Metastatic Liver Carcinoma in the Lung (tissue), 2 donors: Measurements from ENCODE around the gene EXOC6.

- PRO-cap, 2 experiments, result no peak in any of the 2 experiments
These were observed 56.1 kb upstream of the TNKS2 start for GRCh38 chr10:91742116-91742585.

GRCh38 chr10:92045715-92046359, 122.3 kb downstream of the BTAF1 start:
- PRO-cap, 2 experiments, result no peak in any of the 2 experiments

DNA sequence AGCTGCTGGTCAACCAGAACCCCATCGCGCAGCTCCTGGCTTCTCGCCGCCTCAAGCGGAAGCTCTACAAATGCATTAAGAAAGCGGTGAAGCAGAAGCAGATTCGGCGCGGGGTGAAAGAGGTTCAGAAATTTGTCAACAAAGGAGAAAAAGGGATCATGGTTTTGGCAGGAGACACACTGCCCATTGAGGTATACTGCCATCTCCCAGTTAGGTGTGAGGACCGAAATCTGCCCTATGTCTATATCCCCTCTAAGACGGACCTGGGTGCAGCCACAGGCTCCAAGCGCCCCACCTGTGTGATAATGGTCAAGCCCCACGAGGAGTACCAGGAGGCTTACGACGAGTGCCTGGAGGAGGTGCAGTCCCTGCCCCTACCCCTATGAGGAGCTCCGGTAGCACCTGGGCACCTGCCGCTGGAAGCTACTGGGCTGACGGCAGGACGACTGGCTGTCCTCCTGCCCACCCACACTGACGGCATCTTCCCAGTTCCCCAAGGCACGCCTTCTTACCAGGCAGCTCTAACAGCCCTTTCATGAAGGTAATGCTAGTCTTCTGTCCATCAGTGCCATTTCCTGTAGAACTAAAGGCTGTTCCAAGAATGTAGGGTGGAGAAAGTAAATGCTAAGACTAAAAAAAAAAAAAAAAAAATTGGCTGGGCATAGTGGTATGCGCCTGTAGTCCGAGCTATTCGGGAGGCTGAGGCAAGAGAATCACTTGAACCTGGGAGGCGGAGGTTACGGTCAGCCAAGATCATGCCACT, 74.3 kb downstream of the CPEB3 start:
- PRO-cap, 2 experiments, result no peak in any of the 2 experiments

DNA sequence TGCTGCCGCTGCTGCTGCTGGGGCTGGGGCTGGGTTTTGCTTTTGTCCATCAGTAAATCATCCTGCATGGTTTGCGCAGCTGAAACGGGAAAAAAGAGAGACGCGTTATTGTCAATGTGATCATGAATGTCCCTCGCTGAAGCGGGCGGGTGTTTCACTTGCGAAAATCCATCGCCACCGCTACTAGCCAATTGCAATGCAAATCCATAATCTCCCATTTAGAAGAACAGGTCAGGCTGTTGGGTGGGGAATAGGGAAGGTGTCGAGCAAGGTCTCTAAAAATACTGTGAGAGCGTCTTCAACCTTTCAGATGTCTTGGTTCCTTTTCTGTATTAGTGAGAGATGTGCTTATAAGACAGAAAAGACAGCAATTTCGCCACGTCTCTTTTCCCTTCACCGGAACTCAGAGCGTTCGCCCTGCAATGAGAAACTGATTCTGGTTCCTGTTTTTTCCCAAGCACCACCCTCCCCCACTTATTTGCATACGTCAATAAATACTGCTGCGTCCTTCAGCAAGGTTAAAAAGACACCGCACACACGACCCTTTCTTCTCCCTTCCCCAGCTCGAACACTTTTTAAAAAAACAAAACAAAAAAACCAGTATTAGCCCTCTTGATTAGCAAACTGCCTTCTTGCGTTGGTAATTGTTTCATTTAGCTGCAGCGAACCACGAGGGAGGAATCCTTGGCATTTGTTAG, 50.4 kb downstream of the CPEB3 start:
- PRO-cap, 2 experiments, result peak in 2 of 2 experiments; most common plus-strand start position 521 of the sequence (in 2); most common minus-strand start position 128 of the sequence (in 1)

DNA sequence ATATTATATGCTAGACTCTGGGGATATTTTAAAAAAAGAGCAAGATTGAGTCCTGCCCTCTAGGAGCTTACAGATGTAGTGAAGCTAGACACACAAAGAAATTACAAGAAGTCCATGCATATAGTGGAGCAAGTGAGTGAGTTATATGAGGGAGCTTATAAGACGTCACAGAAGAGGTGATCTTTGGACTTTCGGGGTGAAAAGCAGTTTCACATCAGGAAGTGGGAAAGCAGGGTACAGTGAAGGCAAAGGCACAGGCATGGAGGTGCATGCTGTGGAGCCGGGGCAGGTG, 38.5 kb upstream of the EXOC6 start:
- PRO-cap, 2 experiments, result no peak in any of the 2 experiments

GRCh38 chr10:92848150-92848641, at the start of gene EXOC6:
Gene EXOC6, plus strand, starts transcription at chr10:92848520.
- PRO-cap, 2 experiments, result peak in 2 of 2 experiments; most common plus-strand start chr10:92848520 (in 2); most common minus-strand start chr10:92848356 (in 1)

- PRO-cap, 2 experiments, result no peak in any of the 2 experiments
These were observed 1.3 kb downstream of the EXOC6 start for GRCh38 chr10:92849715-92849978.

DNA sequence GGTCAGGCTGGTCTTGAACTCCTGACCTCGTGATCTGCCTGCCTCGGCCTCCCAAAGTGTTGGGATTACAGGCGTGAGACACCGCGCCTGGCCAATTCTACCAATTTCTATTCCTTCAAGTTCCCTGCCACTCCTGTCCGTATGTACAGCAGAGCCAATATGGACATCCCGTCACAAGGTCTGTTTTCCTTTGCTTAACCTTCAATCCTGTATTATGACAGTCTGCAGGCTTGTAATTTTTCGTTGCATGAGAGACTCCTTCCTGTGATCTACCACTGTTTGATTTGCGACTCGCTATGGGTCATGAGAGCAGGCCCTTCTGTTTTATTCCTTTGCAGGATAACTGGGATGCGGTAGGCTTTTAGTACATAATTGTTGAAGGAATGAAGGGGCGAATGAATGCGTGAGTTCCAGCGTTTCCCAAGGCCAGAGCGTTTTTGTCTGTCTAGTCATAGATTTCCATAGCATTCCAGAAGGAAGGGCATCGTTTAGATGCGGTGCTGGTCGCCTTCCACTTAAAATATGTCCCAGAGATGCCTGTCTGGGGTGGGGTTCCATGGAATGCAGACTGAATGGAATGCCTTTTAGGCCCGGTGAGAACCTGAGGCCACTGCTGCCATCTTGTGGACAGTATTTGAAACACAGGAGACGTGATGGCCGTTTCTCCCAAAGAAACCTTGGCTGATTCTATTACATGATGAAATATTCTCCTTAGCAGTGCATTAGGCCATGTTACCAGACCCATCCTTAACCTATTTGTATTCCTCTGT, 193.3 kb downstream of the MYOF start:
- PRO-cap, 2 experiments, result no peak in any of the 2 experiments

- PRO-cap, 2 experiments, result no peak in any of the 2 experiments
These were observed 118.1 kb downstream of the MYOF start for GRCh38 chr10:93363955-93364449.

DNA sequence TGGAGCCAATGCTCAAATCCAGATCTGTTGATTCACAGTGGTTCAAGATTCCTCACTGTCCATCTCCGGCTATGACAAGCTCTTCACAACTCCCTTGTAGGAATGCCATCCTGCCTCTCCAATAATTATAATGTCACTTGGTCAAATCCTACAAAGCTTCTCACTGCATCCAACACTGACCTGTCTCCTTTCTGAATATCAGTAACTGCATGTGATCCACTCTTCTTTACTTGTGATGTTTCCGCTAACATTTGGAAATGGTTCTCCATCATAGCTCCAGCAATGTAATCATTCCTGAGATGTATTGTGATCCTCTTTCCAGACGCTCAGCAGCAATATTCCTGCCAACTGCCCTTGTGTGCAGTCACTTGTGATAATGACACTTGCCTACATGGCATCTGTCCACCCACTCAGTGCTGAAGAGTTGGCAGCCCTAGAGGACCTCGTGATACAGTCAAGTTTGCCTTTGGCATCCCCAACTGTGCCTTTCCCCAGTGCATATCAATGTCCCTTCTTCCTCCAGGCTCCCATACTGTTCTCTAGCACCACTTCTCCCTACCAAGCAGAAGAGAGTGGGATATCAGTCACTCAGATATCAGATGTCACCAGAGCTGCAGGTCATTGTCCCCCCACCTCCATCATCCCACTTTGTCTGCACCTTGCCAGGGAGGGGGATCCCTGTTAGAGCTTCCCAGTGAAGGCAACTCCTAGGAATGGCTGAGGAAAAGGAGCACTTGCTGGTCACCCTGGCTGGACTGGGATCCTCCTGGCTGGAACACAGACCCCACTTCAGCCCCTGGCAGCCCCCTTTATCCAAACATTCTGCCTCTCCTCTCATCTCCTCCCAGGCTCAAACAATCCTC, 64.9 kb downstream of the MYOF start:
- PRO-cap, 2 experiments, result no peak in any of the 2 experiments

DNA sequence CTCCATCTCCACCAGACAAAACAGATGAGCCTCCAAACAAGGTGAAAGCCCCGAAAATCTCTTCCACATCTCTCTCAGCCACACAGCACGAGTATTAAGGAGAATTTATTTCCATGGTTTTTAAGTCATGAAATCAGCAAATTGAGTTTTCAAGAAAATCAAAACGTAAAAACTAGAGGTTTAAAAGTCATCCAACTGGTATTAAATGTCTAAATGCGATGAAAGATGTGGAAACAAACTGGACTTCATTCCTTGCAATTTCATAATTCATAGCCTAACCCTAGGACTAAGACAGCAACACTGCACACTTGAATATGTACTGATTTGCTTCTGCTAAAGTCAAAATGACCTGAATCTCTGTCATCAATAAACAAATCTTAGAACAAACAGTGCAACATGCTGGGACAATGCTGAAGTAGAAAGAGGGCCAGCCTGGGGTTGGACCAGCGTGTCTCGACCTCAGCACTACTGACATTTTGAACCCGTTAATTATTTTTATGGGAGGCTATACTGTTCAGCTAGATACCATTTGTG, 47.2 kb downstream of the MYOF start:
- PRO-cap, 2 experiments, result no peak in any of the 2 experiments

DNA sequence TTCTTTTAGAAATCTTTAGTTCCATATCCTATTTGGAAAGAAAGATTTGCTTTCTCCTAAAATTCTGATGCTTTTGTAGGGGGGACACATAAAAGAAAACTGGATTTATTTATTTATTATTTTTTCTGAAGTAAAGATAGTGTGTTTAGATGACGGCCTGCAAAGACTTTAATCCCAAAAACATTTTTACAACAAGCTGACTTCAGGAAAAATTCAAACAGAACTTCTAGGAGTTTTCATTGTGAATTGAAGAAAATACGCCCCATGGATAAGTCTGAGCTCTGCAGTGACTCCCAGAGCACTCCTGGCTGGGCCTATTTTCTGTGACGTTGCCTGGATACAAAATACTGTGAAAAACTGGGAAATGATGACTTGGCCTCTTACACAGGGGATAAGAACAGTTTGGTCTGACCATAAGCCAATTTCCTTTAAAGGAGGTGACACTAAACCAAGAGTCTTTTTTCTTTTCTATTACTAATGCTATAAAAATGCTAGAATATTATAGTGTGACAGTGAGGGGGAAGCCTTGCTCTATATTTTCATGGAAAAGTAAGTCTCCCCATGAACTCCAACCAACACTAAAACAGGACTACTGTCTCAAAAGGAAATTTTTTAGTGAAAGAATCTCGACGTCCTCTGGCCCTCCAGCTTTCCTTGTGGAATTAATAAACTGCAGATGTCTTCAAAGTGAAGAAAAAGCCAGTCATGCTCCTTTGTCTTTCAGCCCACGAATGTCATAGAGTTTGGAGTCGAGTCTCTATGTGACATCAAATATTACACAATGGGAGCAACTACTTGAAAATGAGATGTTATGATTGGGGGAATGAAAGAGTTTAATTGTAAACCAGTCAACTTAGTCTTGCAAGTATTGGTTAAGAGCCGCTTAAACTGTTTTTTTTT, 45.5 kb downstream of the MYOF start:
- PRO-cap, 2 experiments, result peak in 2 of 2 experiments; most common minus-strand start position 727 of the sequence (in 2)

GRCh38 chr10:93703216-93703451, 742 bp upstream of the FRA10AC1 start:
- PRO-cap, 2 experiments, result no peak in any of the 2 experiments

DNA sequence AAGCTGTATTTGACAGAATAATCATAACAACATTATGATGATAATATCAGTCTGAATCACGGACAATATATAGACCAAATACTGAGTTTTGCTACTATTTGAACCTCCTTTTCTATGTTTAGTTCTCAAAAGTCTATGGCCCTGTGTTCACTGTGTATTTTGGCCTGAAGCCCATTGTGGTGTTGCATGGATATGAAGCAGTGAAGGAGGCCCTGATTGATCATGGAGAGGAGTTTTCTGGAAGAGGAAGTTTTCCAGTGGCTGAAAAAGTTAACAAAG, 4.1 kb downstream of the CYP2C18 start:
- PRO-cap, 2 experiments, result no peak in any of the 2 experiments

DNA sequence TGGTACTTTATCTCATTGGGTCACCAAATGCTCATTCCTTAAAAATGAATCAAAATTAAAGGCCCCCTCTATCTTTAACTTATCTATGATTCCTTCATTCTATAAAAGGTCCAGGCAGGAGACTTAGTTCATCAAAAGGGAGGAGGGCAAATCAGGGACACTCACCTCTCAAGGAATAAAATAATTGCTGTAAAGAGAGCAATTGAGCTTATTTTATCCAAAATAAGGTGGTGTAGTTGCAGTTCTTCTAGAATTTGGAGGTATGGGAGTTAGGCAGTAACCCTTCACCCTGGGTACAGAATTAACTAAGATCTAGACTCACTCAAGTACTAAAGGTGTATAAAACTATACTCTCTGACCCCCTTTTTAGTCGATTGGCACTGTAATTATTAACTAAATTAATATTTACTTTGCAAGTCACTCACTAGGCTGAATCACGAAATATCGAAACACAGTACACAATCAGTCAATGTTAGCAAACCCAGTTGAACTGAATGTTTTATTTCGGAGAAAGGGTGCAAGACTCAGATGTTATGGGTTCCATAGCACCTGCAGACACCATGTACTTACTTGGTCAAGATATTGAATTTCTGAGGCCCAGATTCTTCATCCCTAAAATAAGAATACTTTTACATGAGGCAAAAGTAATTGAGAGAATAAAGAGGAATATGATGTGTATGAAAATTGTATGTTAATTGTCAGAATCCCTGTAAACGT, 14.7 kb upstream of the CYP2C19 start:
- PRO-cap, 2 experiments, result no peak in any of the 2 experiments

DNA sequence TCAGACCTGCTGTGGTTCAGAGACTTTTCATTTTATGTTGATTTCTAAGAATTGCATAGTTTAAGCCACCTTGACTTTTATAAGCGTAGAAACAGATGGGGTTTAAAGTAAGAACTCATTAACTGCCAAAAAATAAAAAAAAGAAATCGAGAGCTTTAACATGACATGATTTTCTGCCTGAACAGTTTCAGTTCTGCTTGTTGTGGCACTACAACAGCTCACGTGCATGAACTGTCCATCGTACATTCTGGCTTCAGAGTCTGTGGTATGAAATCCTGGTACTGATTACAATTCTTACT, 42.1 kb downstream of the ACSM6 start:
- PRO-cap, 2 experiments, result no peak in any of the 2 experiments

GRCh38 chr10:95280673-95281153, 10.1 kb downstream of the PDLIM1 start:
- PRO-cap, 2 experiments, result no peak in any of the 2 experiments

GRCh38 chr10:95304150-95304498, 13.3 kb upstream of the PDLIM1 start:
- PRO-cap, 2 experiments, result no peak in any of the 2 experiments

DNA sequence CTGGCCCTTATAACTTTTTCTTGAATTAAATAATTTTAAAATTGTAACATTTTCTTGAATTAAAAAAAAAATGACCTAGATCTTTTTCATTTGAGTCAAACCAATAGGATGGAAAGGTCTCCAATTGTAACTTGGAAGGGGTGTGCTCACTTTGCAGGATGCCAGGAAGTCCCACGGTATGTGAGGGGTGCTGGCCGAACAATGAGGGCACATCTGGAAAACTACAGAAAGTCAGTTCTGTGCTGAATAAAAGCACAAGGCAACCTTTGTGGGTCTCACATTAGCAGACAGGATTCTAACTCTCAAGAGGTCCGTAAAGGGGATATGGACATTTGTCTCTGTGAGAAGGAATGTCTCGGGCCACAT, 52.8 kb upstream of the PDLIM1 start:
- PRO-cap, 2 experiments, result no peak in any of the 2 experiments

DNA sequence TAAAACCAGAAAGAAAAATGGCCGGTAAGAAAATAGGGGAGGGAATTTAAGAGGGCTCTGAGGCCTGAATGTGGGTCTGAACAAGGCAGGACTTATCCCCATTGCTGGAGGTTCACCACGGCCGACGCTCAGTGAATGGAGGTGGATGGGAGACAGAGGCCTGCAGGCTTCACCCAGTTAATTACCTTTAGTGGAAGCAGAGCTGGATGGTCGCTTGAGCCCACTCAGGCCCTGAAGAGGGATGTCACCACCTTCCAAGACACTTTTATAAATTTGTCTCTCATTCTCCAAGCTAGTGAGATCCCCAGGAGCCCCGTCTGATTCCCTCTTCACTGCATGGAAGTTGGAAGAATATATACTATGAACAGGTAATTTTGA, 66.6 kb upstream of the PDLIM1 start:
- PRO-cap, 2 experiments, result no peak in any of the 2 experiments